Endothelial cell (in vitro differentiated cells): ENCODE data around the genes CNTN4 and SUMF1.

DNA sequence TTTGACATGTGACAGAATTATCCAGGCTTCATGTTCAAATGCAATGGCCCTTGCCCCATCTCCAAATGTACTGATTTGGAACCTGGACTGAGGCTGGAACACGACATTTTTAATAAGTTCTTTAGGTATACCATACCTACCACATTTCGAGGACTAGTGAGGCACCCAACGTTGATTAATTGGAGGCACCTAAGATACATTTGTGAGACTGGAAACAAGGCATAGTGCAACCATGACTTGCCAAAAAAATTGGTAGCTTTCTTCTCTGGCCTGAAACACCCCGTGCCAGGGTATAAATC lies 179.7 kb downstream of the CHL1 start:
- PRO-cap: no peak

DNA sequence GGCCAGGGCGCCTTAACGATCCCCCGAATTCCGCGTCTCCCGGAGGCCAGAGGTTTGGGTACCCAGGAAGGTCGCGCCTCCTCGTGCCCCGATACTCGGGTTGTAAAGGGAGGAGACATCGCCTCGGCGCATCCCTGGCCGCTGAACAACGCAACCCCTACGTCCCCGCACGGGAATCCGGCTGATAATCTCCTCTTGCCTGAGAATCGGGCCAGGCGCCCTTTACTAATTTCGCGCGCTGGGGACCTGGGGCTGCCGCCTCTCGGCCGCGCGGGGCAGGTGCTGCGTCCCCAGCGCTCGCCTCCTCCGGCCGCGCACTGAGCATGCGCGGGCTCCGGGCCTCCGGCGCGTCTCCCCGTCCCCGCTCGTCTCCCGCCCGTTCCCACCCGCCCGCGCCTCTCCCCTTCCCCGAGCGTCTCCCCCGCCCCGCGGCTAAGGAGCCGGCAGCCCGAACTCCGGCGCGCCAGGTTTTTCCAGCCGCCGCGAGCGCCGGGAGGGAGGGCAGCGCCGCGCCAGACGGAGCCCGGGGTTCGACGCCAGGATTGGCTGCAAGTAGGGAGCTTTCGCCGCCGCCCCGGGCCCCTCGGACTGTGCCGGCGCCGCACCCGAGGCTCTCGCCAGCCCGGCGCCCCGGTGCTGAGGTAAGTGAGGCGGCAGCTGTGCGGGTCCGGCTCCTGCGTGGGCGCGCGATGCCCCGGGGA lies at the start of gene CNTN4:
CNTN4 (plus strand) TSS at position 529 of the 701 bp plus-strand sequence.
- PRO-cap: no peak

DNA sequence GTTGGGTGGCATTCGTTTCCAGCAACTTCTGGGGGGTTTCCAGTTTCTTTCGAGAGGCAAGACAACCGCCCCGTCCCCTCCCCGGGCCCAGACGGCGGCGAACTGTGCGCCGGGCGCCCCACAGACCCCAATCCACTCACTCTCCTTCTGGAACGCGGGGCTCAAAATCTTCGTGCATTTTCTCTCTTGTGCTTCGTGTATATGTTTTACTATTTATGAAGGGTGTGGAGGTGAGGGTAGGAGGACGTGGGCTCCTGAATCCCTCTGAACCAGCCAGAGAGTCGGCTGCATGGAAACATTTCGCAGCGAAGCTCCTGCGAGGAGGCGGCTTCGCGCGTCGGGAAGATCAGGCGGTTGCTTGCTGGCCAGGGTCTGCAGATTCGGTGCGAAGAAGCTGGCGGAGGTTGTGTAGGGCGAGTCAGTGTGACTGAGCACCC lies 1.0 kb downstream of the CNTN4 start:
- PRO-cap: no peak

GRCh38 chr3:2287210-2287865 lies 188.7 kb downstream of the CNTN4 start:
- PRO-cap: no peak

DNA sequence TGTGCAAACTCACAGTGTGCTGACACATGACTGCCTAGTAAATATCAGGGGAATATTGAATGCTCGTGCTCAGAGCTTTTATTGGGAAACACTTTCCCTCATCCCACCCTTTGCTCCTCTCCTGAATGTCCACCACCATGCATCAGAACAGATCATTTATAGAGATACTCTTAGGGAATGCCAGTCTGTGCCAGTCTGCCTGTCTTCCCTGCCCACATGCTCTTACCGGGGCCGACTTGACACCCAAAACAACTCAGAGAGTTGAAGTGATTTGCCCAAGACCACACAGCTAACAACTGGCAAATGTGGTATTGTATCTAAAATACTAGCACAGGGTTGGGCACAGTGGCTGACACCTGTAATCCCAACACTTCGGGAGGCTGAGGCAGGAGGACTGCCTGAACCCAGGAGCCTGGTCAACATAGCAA lies 262.5 kb downstream of the IL5RA start:
- PRO-cap: unidirectional peak, plus-strand start at position 189 of the sequence

DNA sequence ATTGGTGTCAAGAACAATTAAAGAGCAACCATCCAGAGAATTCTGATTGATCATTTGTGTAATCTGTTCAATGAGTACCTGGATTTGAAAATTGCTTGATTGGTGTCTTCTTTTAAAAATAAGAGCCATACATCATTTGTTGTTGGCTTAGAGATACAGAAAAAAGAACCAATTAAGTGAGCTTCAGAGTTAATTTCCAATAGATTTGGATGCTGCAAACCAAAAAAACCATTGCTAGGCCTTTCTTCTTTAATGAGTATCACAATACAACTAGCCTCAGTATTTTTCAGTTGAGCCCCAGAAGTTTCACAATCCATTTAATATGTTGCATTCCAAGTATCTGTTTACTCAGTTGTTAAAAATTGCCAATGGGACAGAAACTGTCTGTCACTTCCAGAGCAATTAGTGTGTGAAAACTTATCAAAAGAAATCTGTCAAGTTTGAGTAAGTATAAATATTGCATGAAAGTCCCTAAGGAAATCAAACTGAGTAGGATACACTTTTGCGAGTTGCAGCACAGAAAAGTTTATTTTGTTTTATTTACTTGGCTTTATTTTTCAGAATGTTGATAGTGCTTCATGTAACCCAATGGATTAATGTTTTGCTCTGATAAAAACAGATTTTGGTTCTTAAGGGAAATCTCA lies 247.8 kb downstream of the IL5RA start:
- PRO-cap: no peak

DNA sequence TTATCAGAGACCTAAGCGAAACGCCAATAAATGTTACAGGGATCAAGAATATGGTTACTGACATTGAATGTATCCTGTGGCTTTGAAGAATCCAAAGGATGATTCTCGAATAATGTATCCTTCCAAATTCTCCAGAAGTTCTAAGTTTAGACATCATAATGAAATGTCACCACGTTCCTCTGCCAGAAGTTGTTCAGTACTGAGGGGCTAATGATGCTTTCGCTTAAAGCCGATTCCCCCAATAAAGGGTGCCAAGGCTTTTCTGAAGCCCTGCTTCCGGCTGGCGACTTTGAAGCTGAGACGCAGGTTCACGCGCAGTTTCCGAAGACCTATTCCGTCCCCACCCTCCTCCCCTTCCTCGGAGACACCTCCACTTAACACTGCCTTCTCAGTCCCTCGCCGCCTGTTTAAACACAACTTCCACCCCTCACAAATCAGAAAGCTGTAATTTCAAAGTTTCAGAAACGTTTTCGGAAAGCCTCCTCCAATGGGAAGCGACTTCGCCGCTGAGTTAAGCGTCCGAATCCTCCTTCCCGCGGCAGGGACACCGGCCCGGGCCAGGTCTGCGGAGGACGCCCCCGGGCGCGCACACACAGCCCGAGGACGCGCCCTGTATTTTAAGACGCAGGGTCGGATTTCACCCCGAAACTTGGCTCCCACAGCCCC lies 733 bp upstream of the LRRN1 start:
- PRO-cap: bidirectional peak, plus-strand start at position 541 of the sequence, minus-strand start at position 413 of the sequence

DNA sequence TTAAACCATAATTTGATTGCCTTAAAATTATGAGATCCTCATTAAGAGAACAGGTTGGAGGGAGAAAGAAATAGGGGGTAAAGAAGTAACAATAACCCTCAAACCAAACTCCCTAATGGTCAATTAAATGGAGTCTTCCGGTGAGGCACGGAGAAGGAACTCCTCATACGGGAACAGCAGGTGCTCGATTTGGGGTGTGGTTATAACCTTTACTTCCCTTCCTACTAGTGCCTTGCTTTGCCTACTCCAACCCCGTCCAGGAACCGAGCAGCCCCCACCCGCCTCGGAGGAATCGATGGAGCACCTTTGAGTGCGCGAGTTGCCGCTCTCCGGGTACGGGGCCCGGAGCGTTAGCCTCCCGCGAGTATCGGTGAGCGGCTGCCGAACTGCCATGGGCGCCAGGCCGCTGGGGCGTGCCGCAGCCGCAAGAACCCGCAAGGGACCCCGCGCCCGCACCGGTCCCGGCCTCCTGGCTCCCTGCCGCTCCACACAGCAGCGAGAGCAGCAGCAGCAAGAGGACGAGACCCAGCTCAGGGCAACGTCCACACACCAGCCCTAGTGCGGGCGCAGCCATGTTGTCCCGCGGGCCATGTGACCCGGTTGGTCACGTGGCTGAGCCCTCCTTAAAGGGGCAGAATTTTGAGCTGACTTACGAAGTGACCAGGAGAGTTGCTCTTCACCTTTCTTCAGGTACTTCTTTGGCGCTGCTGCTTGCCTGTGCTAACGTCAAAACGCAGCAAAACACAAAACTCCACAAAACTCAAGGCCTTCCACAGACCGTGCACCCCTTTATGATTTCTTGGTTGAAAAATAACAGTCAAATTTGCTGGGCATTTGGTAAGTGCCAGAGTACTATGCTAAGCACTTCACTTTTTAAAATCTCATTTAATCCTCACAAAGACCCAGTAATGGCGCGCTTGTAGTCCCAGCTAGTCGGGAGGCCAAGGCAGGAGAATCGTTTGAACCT lies at the start of gene SUMF1:
SUMF1 (minus strand) TSS at position 598 of the 967 bp plus-strand sequence.
- PRO-cap: bidirectional peak, plus-strand start at position 170 of the sequence, minus-strand start at position 125 of the sequence; bidirectional peak, plus-strand start at position 353 of the sequence, minus-strand start at position 369 of the sequence; bidirectional peak, plus-strand start at position 634 of the sequence, minus-strand start at position 593 of the sequence

- PRO-cap: no peak
These were observed 90.3 kb downstream of the ITPR1 start for GRCh38 chr3:4583331-4583884.

GRCh38 chr3:4681046-4681634 lies 188.0 kb downstream of the ITPR1 start:
- PRO-cap: no peak

DNA sequence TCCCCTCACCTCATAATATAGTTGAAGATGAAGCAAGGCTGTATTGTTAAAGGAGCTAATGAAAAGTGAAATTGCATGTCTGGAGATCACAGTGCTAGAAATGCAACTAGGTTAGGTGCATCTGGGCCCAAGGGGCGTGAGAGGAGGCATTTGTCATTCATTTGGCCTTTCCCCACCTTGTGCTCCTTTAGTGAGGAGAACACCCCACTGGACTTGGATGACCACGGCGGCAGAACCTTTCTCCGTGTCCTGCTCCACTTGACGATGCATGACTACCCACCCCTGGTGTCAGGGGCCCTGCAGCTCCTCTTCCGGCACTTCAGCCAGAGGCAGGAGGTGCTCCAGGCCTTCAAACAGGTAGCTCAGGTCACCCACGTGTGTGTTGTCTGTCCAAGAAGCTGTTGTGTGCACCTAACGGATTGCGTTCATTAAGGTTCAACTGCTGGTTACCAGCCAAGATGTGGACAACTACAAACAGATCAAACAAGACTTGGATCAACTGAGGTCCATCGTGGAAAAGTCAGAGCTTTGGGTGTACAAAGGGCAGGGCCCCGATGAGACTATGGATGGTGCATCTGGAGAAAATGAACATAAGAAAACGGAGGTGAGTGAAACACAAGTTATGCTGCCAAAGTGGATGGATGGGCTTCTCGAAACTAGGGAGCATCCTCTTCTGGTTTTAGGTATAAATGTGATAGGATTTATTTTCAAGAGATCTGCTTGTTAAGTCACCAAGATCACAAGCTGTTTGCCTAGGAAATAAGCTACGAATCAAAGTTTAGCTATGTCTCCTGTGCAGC lies 190.2 kb downstream of the ITPR1 start:
- PRO-cap: no peak

DNA sequence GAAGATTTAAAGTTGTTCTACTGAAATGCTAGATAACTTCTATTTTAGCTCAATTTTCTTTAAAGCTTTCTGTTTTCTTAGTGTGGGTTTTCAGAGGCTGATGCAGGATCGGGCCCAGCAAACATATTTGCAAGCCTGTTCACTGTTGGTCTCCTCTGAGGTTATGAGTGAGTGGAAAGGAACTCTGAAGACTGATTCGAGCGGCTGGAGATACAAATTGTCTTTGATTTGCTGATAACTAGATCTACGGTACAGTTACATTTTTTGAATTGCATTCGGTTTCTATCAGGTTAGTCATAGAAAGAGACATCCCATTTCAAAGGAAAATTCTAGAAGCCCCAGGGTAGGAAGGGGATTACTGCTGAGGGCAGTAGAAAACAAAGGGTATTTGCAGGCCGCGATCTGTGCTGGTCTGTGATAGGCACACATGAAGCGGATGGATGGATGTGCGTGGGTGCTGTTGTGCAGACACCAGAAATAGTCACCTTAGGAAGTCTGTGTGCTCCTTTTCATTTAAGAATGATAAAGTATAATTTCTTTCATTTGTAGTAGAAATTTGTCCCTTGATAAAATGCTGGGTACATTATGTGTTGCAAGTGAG lies 228.4 kb downstream of the ITPR1 start:
- PRO-cap: no peak

DNA sequence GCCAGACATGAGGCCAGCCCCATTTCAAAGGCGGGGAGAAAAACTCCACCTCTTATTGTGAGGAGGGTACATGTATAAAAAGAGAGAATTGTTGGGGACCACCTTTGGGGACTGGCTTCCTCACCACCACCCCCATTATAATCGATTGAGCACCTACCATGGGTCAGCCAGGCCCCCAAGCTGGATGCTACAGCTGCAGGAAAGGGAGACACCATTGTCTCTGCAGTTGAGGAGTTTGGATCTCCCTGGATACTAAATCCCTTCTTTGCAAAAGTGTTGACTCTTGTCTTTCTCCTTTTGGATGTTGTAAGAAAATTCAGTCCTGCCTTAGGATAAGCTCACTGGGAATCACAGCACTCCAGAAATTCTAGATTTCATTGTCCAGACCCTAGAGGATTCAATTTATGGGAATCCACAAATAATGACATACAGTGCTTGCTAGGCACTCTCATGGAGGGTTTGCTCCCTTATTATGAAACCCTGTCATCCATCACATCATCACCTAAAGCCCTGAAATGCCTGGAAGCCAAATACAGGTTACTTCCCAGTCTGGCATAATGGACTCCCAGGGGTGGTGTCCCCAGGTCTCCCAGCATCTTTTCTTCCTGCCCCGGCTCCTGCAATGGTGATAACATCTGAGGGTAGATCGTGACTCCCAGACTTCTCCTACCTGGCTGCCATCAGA lies 239.0 kb upstream of the BHLHE40 start:
- PRO-cap: no peak

- PRO-cap: no peak
These were observed 161.4 kb upstream of the BHLHE40 start for GRCh38 chr3:4817611-4818496.

- PRO-cap: no peak
These were observed 158.1 kb upstream of the BHLHE40 start for GRCh38 chr3:4820915-4821852.

DNA sequence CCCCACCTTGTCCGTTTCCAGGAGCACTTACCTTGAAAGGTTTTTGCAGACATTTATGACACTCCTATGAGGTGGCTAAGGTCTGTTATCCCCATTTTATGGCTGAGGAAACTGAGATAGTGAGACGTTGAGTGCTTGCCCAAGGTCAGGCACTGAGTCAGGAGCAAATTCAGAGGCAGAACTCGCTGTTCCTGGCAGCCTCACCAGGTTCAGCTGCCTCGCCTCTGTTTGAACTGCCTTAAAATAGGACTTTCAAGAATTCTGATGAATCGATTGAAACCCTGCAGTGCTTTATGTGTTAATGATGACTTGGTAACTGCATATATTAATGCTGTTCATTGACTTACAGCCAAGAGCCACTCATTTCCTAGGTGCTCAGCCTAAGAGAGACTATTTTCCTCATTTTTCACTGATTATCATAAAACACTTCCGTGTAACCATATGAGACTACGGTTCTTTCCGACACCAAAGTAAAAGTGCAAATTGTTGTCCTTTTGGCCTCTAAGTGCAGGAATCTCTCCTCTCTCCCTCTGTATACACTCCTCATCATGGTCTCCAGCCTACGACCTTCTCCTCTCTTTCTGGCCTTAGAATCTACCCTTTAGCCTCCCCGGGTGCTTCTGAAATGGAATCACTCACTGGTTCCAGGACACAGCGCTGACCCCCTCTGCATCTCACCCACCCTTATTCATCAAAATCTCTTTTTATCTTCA lies 79.4 kb upstream of the BHLHE40 start:
- PRO-cap: no peak

- PRO-cap: no peak
These were observed 4.8 kb downstream of the BHLHE40 start for GRCh38 chr3:4983869-4984601.

- PRO-cap: no peak
These were observed 27.5 kb downstream of the BHLHE40 start for GRCh38 chr3:5006591-5007185.

DNA sequence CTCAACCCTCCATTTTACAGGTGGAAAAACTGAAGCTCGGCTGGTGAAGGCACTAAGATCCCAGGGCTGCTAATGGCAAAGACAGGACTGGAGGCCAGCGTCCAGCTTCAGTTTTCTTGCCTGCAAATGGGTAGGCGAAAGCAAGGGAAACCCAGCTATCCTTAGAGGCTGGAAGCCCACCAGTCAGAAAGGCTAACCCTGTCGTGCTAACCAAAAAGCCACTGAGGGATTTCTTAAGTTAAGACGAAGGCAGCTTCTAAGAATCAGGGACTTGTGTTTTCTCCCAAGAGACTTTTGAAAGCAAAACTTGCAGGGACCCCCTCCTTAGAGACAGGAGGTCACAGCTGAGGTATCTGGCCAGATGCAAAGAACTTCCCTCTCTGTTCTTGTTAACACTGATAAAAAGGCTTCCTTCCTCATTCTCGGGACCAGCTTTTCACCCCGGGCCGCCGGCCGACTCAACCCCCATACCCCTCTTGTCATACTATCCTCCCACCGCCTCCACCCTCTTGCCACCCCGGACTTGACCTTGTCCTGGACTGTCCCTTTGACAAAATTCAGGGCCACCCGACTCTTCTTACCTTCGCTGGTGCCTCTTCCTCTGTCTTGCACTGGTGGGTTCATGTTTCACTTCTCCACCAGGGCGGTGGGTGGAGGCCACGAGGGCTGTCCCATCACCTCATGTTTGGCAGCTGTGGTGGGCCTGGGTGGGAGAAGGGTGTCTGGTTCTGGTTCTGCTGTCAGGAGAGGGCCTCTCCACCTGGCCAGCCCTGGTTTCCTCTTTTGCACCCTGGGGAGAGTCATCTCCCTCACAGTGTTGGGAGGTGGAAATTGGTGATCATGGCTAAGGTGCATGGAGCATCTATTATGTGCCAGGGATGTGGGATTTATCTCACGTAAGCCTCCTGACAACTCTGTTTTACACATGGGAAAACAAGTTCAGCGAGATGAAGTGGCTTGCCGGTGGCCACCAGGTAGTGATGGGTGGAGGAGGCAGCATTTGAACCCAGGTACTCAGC lies 32.4 kb downstream of the BHLHE40 start:
- PRO-cap: no peak

DNA sequence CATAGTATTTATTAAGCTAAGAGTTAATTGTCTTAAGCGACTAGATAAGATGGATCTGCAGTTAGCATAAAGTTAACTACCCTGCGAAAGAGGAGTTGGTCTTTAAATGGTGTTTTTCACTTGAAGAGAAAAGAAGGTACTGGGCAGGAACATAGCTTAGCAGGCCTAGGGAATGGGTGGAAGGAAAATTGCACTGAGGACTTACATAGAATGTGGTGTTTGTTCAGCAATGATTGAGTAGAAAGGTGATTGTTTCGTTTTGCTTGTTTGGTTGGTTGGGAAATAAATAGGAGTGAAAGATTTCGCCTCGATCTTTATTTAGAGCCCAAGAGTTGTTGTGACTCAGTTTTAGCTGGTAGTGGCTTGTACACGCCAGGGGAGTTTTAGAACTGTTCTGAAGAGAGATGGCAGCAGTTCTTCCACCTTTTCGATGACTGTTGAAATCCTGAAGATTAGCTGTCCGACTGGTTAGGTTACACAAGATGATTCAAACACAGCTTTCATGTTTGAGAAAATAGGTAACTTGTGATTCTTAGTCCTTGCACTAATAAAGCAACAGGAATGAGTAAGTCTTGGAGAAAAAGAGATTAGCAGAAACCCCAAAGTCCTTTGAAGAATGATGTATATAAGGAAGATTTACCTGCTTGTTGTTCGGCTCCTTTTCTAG lies 1.2 kb downstream of the ARL8B start:
- PRO-cap: no peak